HT-29 (cell line): Measurements from ENCODE around the gene SFSWAP.

DNA sequence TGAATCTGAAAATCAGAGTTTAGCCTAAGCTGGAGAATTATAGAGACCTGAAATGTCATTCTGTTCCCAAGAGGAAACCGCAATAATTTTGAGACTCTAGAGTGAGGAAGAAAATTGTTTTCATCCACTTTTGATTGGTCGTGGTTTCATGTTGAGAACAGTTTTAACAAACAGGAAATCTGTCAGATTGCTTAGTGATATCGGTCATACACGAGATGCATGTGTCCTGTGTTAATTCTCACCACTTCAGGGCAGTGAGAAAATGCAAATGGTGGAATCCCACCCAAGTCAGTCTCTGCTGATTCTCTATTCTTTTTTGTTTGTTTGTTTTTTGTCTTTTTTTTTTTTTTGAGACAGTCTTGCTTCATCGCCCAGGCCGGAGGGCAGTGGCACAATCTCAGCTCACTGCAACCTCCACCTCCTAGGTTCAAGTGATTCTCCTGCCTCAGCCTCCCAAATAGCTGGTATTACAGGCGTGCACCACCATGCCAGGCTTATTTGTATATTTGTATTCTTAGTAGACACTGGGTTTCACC is 1498.4 kb upstream of the TMEM132C start:
- RAMPAGE, long total RNA, result no peak

DNA sequence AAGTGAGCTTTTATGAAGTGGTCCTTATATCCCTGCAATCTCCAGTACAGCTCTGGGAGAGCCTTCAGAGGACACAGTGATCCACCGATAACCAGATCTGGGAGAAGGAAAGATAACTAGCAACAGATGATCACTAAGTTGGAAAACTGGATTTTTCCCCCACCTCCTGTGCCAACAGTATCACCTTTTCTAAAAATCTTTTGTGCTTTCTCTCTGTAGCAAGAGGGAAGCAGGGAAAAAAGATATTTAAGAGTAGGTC is 1390.5 kb upstream of the TMEM132C start:
- RAMPAGE, long total RNA, result no peak

GRCh38 chr12:127898571-127899005 is 368.4 kb upstream of the TMEM132C start:
- RAMPAGE, long total RNA, result no peak

- RAMPAGE, long total RNA, result no peak
Measured at GRCh38 chr12:127944270-127944501, 322.8 kb upstream of the TMEM132C start.

- RAMPAGE, long total RNA, result no peak
Measured at GRCh38 chr12:128803632-128804215, 20.0 kb downstream of the SLC15A4 start.

DNA sequence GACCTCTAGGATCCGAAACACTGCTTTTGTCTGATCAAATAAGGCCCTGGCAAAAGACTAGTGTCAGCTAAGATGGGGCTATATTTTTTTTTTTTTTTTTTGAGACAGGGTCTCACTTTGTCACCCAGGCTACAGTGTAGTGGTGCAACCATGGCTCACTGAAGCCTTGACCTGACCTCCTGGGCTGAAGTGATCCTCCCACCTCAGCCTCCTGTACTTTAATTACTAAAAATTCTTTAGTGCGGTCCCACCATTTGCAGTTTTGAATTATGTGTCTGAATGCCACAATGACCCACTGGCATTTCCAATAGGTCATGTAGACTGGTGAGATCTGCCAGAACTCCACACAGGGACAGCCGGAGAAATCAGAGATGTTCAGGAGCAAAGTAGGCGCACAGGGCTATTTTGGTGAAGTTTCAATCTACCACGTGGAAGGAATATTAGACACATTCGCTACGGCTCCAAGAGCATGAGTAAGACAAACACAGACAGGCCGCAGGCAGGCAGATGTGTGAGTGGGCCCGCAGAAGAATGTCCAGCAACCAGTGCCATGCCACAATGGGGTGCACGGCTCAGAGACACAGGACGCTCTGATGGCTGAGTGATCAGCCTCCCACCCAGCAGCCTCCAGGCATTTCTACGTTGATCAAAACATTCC is 10.5 kb downstream of the SLC15A4 start:
- RAMPAGE, long total RNA, result no peak

DNA sequence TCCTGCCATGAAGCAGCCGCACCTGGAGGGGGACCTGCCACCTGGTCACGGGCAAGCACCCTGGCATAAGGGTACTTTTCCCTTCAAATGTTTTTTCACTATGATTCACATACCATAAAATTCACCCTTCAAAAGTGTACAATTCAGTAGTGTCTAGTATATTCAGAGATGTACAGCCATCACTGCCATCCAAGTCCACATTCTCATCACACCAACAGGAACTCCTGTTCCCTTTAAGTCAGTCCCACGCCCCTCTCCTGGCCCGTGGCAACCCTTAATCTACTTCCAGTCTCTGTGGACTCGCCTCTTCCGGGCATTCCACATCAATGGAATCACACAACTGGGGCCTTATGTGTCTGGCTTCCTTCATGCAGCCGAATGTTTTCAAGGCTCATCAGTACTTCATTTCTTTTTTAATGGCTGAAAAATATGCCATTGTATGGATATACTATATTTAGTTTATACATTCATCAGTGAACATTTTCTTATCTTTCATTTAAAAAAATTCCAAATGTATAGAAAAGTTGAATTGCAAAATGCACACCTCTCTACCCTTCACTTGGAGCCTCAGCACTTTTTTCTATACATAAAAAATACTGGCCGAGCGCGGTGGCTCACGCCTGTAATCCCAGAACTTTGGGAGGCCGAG is 5.1 kb downstream of the SLC15A4 start:
- RAMPAGE, long total RNA, result no peak

DNA sequence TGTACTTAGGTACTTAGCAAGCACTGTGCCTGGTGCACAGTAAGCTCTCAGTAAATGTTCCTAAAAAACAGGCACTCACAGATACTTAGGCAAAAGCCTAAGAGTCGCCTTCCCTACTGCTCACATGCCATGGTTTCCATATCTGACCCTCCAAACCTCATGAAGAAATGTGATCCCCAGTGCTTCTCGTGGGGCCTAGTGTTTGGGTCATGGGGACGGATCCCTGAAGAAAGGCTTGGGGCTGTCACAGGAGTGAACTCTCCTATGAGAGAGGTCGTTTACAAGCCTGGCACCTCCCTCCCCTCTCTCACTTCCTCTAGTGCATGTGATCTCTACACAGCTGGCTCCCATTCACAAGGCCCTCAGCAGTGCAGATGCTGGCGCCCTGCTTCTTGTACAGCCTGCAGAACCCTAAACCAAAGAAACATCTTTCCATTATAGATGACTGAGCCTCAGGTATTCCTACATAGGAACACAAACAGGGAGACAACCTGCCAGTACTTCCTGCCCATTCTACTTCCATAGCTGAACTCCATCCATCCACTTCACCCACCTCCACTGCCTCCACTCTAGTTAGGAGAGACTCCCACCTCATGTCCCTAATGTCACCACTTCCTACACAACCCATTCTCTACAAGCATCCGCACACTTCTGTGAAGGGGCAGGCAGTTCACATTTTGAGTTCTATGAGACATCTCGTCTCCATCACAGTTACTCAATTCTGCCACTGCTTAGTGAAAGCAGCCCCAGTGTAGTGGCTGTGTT is 2.9 kb downstream of the SLC15A4 start:
- RAMPAGE, long total RNA, result no peak

GRCh38 chr12:129474123-129474416 is 429.8 kb downstream of the TMEM132D start:
- RAMPAGE, long total RNA, result no peak

DNA sequence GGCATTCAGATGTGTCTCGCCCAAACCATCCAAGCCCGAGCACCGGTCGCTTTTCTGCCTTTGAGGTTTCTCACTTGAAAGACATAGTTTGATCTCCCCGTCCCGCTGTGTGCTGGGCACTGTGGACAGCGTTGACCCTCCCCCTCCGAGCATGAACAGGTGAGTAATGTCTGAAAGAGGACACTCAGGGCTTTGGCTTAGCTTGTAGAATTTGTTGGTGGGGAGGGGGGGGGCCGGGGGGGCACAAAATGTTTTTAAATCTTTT is 123.8 kb downstream of the TMEM132D start:
- RAMPAGE, long total RNA, result no peak

DNA sequence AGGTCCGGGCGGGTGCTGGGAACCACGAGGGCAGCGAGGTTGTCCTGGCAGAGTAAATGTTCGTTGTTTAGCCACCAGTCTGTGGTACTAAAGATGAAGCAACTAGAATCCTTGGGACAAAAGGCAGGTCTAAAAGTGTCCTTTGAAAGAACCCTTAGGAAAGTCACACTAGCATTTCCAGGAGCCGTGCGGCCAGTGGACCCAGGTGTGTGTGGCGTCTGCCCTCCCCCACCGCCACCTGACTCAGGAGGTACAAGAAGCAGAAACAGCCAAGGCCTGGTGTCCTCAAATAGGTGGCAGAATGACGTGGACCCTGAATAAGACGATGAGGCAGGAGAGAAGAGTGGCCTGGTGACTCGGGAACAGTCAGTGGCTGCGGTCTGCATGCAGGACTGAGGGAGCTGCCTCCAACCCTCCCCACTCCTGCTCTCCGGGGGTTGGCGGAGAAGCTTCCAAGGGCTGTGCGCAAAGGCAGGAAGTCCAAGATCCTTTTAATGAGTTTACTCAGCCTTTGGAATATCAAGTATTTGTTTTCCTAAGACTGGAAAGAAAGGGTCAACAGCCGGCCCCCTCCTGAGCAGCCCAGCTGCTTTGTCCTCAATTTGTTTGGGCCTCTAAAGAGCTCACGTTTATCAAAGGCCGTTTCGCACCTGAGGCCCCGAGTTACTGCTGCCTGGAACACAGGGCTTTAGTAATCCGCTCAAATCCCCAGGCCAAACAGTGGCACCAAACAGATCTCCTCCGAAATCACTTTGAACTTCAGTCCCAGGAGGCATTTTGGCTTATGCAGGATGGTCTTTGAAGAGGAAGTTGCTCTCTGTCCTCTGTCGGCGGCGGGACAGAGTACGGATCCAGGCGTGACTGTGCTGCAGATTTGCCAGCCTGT is 117.4 kb upstream of the FZD10 start:
- RAMPAGE, long total RNA, result no peak

- RAMPAGE, long total RNA, result no peak
Measured at GRCh38 chr12:130125713-130126497, 36.4 kb upstream of the FZD10 start.

DNA sequence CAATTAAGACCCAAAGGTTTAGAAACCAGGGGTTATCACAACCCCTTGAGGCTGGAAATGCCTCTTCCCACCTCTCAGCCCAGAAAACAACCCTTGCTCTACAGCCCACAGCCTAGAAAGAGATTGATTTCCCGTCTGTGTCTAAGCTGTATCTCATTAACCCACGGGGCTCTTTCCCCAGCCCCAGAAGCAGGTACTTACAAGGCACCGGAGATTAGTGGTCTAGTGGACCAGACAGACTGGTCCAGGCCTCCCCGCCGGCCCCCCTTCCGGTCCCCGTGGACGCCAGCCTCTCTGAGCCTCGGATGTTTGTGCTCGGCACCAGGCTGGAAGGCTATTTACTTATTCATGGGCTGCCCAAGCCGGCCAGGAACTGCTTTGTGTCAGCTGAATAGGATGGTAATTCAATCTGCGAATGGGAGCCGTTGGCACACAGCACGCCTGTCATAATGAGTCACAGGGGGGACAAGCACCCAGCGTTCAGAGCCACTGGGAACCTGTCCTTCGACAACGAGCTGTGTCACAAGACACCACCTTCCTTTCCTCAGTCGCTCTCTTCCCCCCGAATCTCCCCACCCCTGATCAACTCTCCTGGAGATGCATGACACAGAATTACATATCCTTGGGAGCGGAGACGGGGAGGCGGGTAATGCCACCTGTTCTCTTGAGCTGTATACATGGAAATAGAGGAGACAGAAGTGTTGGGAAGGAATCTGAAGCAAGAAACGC is 82.3 kb downstream of the RIMBP2 start:
- RAMPAGE, long total RNA, result no peak

GRCh38 chr12:130878878-130879826 is 7.3 kb downstream of the RAN start:
- RAMPAGE, long total RNA, result no peak

DNA sequence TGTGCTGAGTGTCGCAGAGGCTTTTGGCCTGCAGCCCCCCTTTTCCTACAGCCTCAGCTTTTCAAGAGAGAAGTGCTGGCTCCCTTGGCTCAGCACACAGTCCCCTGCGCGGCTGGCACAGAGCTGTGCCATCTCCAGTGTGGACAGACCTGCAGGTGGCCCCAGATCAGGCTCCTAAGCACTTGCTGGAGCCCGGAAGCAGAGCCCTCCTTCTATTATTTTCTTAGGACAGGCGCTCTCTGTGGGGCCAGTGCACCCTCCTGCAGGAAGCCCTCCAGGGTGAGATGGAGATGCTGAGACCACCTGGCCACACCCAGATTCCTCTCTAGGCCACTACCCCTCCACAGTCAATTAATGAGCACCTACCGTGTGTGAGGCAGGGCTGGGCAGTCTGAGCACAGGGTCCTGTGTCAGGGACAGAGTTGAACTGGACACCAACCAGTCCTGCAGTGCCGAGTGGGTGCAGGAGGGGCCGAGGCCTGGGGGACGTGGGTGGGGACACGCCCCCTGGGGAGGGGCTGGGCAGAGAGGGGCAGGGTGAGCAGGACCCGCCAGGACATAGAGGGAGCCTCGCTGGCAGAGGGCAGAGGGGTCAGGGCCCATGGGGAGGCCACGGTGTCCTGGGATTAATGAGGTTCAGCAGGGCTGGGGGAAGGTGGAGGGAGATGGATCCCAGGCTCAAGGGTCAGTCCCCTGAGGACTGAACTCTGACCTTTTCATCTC is 267.8 kb downstream of the ADGRD1 start:
- RAMPAGE, long total RNA, result no peak

GRCh38 chr12:131351308-131352135 is 359.4 kb upstream of the SFSWAP start:
- RAMPAGE, long total RNA, result no peak

DNA sequence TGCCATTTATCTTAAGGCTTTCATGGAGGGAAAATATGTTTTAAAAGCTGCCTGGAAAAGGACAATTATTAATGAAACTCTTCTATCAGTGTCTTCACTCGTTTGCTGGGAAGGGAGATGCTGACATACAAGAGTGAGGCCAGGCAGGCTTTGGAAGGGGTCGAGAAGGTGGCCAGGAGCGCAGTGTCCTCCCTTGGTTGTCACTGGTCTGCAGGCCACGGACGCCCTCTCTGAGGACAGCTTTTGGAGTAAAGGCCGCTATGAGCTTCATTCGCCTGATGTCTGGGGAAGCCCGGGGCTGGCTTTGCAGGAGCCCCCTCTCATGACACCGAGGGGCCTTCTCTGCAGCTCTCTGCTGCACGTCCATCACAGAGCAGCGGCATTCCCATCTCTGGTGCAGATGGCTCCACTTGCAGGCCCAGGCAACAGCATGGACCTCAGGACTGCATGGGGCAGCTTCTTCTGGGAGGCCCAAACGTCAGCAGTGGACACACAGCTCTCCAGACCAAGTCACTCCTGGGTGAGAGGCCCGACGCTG is 355.2 kb upstream of the SFSWAP start:
- RAMPAGE, long total RNA, result no peak

GRCh38 chr12:131710938-131712022 is at the start of gene SFSWAP:
Gene SFSWAP, plus strand, starts transcription at chr12:131711090.
- RAMPAGE, long total RNA, result no peak

DNA sequence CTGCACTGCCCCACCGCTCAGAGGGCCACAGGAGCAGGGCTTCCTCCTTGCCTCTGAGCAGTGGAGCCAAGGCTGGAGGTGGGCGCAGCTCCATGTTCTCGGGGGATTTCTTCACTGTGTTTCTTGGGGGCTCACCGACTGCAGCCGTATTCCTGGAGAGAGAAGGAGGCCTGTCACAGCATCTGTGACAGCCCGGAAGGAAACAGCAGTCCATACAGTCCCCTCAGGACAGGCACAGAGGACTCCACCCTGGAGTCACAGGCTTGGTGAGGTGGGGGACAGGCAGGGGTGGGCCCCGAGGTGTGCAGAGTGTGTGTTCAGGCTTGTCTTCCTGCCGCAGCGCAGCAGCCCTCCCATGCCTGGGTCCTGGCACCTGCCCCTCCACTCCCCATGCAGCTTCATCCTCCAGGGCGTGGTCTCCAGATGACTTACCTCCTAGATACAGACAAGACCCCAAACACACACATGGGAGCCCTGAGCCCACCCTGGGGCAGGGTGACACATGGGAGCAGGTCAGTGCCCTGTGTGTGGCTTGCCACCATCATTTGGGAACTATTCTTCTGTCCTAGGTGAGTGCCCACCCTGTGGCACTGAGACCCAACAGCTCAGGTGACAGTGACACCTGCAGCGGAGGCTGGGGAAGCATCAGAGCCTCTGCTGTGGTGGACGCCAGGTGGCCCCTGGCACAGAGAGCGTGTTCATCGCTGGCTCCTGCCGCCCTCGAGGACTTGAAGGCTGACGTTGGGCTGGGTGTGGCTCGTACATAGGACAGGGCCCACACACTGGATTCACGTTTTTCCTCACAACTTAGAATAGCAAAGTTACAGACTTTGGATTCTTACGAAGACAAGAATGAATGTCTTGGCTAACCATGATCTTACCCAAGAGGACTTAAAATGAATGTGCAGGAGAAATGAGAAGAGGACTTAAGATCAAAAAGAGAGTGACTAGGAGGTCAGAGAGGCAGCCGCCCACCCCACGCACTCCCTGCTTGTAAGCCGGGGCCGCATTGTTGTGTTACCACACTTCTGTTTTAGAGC is 22.9 kb downstream of the SFSWAP start:
- RAMPAGE, long total RNA, result no peak

GRCh38 chr12:131860399-131861252 is 32.4 kb downstream of the MMP17 start:
- RAMPAGE, long total RNA, result no peak